CD14-positive monocyte (primary cell): ENCODE results near the genes SPC24, ELOF1, ACP5 and ZNF763.

GRCh38 chr19:11034906-11035345 lies 54.3 kb upstream of the LDLR start:
- CAGE, long polyA plus RNA: no peak

DNA sequence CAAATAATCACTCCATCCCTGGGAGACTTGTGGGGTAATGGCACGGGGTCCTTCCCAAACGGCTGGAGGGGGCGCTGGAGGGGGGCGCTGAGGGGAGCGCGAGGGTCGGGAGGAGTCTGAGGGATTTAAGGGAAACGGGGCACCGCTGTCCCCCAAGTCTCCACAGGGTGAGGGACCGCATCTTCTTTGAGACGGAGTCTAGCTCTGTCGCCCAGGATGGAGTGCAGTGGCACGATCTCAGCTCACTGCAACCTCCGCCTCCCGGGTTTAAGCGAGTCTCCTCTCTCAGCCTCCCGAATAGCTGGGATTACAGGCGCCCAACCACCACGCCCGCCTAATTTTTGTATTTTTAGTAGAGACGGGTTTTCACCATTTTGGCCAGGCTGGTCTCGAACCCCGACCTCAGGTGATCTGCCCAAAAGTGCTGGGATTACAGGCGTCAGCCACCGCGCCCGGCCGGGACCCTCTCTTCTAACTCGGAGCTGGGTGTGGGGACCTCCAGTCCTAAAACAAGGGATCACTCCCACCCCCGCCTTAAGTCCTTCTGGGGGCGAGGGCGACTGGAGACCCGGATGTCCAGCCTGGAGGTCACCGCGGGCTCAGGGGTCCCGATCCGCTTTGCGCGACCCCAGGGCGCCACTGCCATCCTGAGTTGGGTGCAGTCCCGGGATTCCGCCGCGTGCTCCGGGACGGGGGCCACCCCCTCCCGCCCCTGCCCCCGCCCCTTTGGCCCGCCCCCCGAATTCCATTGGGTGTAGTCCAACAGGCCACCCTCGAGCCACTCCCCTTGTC lies 626 bp downstream of the LDLR start:
- CAGE, long polyA plus RNA: no peak

DNA sequence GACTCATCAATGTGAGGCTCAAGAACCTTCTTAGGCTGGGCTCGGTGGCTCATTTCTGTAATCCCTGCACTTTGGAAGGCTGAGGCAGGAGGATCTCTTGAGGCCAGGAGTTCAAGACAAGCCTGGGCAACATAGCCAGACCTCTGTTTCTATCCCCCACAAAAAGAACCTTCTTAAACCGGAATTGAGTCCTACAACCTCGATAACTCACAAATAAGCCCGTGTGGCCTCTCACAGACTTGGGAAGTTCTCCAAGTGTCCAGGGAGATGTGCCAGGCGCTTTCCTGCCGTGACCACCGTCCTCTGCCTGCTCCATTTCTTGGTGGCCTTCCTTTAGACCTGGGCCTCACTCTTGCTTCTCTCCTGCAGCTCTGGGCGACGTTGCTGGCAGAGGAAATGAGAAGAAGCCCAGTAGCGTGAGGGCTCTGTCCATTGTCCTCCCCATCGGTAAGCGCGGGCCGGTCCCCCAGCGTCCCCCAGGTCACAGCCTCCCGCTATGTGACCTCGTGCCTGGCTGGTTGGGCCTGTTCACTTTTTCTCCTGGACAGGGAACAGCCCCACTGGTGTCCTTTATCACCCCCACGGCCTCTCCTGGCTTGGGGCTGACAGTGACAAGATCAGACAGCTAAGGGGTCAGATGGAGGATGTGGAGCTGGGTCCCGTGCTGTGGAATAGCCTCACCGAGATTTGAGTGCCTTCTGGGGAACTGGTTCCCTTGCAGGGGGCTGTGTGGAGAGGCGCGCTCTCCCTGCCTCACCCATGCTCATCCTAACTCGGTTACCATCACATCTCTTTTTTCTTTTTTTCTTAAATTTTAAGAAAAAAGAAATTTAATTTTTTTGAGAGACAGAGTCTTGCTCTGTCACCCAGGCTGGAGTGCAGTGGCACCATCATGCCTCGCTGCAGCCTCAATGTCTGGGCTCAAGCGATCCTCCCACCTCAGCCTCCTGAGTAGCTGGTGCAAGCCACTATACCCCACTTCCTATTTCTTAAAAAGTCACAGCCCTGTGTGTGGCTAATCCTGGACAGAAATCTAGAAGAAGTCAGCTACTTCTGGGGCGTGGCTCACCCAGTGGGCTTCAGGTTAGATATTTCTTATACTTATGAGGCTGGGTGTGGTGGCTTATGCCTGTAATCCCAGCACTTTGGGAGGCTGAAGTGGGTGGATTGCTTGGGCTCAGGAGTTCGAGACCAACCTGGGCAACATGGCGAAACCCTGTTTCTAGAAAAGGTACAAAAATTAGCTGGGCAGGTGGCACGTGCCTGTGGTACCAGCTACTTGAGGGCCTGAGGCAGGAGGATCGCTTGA lies 27.5 kb downstream of the SPC24 start:
- CAGE, long polyA plus RNA: no peak

GRCh38 chr19:11155351-11156344 lies at the start of gene SPC24:
TSS of gene SPC24 (minus strand) at chr19:11155782.
- CAGE, long polyA plus RNA: no peak

DNA sequence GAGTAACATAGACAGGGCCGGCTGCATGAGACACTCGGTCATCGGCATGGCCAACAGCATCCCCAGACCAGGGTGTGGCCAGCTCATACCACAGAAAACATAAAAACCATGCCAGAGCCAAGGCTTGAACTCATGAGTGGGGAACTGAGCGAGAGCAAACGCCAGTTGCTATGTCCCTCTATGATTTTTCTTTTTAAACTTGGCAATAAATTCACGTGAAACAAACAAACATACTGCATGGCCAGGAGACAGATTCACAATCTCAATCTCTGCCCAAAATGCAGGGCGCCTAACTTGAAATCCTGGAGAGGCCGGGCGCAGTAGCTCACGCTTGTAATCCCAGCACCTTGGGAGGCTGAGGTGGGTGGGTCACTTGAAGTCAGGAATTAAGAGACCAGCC lies 16.9 kb downstream of the KANK2 start:
- CAGE, long polyA plus RNA: no peak

DNA sequence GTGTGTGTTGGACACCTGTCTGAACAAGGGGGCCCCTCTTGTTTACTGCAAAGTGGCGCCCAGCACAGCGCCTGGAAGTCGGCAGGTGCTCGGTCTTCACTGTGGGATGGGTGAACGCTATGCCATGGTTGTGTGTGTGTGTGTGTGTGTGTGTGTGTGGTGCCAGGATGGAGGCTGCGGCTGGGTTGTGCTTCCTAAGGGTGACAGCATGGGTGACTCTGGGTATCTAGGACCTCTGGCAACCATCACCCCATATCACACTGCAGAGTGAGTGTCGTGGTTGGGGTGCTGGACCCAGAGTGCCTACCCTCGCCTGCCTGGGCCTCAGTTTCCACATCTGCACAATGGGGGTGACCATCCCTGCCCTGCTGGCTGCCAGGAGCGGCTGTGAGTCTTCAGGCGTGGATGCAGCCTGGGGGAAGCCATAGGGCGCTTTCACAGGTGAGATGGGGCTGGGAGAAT lies 1.3 kb downstream of the PLPPR2 start:
- CAGE, long polyA plus RNA: no peak

DNA sequence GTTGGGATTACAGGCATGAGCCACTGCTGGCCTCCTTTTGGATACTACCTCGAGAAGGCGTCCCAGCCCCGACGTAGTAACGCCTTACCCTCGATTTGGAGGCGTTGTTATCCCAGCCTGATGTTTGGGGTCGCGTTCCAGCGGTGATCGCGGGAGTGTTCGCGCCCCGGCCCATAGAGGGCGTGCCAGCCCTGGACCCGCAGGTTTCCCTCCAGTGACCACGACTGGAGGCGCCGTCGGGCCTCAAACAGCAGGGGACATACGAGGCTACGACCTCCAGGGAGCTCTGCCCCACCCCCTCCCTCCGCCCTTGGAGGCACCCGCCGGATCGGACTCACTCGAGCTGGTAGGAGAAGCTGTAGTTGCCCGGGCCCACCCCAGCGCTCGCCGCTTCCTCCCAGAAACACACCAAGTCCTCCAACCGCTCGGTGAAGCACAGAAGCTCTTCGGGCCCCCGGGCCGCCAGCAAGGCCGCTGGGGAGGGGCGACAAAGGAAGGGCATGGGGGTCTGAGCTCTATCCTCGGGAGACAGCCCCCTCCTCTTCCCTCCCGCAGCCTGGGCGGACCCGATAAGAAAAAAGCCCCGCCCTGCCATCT lies 1.3 kb downstream of the EPOR start:
- CAGE, long polyA plus RNA: no peak

- CAGE, long polyA plus RNA: no peak
Observed at GRCh38 chr19:11406364-11406872, 12.7 kb downstream of the RGL3 start.

- CAGE, long polyA plus RNA: no peak
Observed at GRCh38 chr19:11418037-11418252, 1.2 kb downstream of the RGL3 start.

- CAGE, long polyA plus RNA: no peak
Observed at GRCh38 chr19:11420319-11421496, 1.6 kb upstream of the RGL3 start.

GRCh38 chr19:11421654-11422023 lies 2.5 kb upstream of the RGL3 start:
- CAGE, long polyA plus RNA: no peak

- CAGE, long polyA plus RNA: no peak
Observed at GRCh38 chr19:11423751-11424147, 4.6 kb upstream of the RGL3 start.

DNA sequence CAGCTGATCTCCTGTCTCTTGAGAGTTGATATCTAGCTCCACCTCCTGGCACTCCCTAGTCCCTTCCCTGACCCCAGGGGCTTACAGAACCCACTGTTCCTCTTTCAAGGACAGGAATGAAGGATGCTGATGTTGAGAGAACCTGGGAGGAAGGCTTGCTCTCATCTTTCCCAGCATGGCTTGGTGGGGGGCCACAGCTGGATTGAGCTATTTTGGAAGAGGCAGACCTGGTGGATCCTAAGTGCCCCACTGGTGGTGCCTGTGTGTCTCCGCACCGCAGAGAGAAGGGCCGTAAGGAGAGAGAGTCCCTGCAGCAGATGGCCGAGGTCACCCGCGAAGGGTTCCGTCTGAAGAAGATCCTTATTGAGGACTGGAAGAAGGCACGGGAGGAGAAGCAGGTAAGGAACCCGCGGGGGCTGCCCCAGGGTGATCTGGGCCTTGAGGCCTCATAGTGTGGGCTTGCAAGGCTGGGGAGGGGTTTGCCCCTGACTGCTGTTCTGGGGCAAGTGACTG lies 5.6 kb downstream of the PRKCSH start:
- CAGE, long polyA plus RNA: no peak

GRCh38 chr19:11479948-11480475 lies 834 bp downstream of the ELAVL3 start:
- CAGE, long polyA plus RNA: no peak

DNA sequence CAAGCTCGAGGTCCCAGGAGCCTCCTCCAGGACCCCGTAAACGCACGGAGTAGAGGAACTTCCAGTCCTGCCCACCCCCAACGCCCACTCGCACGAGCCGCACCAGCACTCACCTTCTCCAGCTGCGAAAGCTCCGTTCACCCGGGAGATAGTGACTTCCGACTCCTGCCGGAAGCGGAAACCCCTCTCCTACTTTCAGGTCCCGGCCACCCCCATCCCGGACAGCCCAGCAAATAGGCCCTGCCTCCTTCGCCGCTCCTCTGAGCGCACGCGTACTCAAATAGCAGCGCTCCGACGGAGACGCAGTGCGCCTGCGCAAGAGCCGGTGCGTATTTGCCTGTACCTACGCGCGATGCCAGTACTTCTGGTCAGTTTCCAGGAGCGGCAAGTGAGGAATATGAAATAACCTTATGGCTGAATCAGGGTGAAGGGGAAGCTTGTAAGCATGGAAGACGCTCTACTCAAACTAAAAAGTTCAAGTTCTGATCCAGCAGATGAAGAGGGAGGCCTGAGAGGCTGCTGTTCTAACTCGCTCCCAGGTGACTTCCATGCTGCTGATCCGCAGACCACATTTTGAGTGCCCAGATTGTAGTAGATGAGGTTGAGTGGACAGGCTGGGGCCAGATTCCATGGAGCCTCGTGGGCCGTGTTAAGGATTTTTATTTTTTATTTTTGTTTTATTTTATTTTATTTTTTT lies at the start of gene ELOF1:
Gene ELOF1, minus strand, starts transcription at position 153 of the 697 bp plus-strand sequence.
- CAGE, long polyA plus RNA: start-site peak on the plus strand centred at position 335 of the sequence, 77 bp wide, 32 and 90 reads in 2 replicates

DNA sequence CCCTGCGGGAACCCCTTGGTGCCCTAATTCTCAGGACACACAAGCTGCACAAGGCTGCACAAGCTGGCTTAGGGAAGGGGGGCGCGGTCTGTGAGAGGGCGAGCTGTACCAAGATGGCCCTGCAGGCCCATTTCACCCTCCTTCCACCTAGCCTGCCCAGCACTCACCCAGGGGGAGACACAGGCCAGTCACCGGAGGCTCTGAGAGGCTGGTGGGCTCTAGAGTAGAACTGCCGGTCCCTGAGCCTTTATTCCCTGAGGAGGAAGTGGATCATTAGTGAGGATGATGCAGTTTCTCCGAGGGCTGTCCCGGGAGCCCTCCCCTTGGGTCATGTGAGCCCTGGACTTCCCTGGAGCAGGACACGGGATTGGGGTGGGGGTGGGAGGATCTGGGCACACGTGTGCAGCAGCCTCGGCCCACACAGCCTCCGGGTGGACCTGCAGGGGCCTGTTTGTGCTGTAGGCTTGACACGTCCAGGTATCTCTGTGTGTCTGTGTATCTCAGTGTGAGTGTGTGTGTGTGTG lies at the start of gene ACP5:
Gene ACP5, minus strand, starts transcription at position 220 of the 524 bp plus-strand sequence.
- CAGE, long polyA plus RNA: no peak

DNA sequence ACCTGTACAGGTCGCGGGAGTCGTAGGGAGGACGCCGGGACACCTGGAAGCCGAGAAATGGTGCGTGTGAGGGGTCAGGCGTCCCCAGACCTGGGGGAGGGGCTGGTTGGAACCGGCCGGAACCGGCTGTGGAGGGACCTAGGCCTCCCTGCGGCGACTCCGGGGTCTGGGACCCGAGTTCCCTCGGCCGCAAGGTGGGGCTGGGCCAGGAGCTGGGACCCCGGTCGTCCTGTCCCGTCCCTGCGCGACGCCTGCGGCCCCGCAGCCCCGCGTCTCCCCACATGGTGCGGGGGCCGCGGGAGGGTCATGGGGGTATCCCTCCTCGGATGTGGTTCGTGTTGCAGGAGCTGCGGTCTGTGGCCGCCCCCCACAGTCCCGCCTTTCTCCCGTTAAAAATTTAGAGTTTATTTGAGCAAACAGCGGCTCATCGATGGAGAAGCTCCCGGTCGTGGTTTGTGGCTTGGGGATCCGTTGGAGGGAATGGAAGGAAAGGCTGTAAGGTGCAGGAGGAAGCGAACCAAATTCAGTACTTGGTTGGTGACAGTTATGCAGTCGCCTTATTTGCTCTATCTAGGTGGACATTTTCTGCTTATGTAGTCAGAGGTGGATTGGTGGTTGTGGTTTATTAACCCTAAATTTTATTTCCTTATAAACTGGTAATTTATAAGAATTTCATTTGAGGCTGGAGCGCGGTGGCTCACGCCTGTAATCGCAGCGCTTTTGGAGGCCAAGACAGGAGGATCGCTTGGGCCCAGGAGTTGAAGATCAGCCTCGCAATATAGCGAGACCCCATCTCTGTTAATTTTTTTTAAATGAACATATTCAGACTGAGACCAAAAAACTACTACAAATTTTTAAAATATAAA lies 521 bp downstream of the ZNF627 start:
- CAGE, long polyA plus RNA: no peak

DNA sequence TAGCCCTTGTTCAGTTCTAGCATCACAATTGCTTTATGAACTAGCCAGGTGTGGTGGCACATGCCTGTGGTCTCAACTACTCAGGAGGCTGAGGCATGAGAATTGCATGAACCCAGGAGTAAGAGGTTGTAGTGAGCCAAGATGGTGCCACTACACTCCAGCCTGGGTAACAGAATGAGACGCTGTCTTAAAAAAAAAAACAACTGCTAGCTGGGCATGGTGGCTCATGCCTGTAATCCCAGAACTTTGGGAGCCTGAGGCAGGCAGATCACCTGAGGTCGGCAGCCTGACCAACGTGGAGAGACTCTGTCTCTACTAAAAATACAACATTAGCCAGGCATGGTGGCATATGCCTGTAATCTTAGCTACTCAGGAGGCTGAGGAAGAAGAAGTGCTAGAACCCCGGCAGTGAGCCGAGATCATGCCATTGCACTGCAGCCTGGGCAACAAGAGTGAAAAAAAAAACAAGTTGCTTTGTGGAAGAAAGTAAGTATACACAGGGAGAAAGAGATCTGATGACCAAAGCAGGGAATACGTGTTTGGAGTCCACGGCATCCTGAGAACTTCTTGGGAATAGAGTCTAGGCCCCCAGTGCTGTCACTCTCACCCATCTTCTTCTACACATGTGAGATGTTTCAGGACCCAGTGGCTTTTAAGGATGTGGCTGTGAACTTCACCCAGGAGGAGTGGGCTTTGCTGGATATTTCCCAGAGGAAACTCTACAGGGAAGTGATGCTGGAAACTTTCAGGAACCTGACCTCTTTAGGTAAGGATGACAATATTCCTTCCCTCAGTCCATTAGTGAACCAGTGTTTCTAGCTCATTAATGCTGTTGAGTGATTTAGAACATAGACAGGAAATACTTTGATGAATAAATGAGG lies 15.8 kb downstream of the ZNF440 start:
- CAGE, long polyA plus RNA: no peak

DNA sequence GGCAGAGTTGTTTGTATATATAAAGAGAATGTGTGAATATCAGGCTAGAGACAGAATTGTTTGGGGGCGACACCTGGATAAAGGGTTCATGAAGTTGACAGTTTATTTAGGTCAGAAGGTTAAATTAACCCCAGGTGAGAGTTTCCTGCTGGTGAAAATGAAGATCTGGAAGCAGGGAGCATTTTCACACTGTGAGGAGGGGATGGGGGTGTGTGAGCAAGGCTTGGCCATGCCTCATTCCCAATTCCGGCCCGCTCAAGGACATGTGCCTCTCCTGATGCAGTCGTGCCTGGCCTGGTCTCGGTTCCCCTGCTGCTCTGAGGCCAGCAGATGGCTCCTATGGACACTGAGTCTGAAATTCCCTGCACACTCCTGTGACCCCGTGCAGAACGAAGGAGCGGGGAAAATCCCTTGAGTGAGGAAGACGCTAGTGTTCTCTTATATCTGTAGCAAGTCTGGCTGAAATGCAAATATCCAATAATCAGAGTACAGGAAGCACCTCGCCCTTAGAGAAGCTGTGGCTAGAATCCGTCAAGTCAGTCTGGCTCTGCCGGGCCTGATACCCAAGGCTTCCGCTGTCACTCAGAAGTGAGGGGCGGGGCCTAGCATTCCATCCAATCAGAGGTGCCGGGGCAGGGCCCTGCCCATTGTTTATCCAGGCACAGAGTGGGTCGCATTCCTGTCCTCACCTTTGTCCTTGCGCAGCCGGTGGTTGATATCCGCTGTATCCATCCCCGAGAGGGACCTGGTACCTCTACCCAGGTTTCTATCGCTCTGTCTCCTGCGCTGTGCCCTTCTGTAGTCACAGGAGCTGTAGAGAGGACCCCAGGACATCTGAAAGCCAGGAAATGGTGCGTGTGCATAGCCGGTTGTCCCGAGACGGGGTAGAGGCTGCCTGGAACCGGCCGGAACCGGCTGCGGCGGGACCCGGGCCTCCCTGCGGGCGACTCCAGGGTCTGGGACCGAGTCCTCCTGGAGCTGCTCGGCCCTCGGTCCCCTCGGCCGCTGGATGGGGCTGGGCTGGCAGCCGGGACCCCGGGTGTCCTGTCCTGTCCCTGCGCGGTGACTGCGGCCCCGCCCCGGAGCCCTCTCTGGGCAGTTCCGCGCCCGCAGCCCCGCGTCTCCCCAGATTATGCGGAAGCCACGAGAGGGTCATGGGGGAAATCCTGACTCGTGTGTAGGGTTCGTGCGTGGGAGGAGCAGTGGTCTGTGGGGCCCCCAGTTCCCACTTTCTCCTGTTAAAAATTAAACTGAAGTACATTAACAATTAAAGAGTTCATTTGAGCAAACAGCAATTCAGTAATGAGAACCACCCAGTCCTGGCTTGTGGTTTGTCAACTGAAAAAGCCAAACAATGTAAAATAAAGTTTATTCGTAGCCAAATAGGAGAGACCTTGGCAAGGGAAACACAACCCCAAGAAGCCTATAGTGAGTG lies at the start of gene ZNF763:
Gene ZNF763, plus strand, starts transcription at position 680 of the 1,435 bp plus-strand sequence.
- CAGE, long polyA plus RNA: no peak

GRCh38 chr19:12643710-12644099 lies 22.8 kb downstream of the MAN2B1 start:
- CAGE, long polyA plus RNA: no peak